ENCODE measurements around a stretch of chr5.

DNA sequence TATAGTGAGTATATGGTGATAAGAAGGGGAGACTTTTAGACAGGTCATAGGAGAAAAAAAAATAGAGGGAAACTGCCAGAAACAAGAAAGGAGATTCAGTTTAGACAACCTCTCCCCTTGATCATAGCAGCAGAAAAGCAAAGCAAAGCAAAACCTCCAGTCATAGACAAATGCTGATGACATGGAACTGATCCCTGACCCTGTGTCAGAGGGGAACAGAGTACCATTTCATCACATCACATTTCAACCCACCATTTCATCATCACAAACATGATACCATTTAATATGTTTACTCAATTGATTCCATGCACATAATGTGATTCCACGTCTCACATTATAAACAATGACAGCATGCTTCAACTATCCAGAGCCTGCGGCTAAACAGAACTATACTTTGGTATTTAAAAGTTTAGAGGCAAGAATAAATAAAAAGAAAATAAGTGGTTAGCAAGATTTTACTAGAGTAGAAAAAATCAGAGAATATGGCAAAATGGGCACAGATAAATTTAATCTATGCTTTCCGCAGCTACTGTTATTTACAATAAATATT is 28.8 kb upstream of the ACOT12 start:
- PRO-cap = no peak
- RAMPAGE, long total RNA, 2 experiments = no peak in any of the 2 experiments

DNA sequence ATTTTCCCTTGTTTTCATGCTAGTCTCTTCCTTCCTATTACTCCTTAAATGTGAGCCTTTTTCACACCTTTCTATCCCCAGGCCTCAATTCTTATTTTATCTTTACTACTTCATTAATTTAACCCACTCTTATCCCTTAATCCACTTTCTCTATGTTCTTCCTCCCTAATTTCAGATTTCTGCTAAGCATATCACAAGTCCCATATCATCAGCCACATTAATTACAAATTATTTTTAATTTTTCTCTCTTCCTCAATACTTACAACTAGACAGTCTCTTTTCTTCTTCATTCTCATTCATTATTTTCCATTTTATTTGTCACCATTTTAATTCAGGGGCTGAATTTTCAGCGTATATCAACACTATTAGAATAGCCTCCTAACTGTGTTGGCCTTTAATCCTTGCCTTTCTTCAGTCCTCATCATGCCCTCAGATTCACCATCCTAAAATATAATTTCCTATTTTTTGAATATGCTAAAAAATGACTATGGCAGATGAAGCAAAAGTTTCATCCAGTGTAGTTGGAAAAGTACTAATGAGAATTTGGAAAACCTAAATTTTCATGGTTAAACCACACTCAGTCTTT is 142.8 kb downstream of the SSBP2 start:
- PRO-cap = no peak
- RAMPAGE, long total RNA, 2 experiments = no peak in any of the 2 experiments

DNA sequence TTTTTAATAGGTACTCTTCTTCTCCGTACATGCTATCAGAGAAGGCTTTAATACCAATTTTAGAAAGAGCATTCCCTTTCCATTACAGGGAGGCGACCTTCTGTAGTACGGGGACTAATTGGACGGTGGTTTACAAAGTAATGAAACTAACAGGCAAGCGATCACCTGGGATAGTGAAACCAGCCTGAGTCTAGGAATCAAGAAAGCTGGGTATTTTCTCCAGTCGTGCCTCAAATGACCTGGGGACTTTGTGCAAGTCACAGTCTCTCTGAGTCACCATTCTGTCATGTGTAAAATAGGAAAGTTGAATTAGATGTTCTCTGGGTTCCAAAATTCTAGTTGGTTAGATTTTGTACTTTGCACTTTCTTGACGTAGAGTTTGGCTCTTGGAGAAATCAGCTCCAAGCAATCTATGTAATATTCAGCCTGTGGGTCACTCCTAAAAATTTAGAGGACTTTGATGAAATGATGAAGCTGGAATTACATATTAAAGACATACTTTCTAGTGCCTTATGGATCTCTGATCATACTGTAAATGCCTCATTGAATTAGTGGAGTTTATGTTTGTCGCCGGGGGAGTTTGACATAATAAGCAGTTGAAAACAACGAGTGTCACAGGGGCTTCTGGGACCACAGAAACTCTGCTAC is 22.8 kb upstream of the SSBP2 start:
- PRO-cap = no peak
- RAMPAGE, long total RNA, 2 experiments = no peak in any of the 2 experiments

DNA sequence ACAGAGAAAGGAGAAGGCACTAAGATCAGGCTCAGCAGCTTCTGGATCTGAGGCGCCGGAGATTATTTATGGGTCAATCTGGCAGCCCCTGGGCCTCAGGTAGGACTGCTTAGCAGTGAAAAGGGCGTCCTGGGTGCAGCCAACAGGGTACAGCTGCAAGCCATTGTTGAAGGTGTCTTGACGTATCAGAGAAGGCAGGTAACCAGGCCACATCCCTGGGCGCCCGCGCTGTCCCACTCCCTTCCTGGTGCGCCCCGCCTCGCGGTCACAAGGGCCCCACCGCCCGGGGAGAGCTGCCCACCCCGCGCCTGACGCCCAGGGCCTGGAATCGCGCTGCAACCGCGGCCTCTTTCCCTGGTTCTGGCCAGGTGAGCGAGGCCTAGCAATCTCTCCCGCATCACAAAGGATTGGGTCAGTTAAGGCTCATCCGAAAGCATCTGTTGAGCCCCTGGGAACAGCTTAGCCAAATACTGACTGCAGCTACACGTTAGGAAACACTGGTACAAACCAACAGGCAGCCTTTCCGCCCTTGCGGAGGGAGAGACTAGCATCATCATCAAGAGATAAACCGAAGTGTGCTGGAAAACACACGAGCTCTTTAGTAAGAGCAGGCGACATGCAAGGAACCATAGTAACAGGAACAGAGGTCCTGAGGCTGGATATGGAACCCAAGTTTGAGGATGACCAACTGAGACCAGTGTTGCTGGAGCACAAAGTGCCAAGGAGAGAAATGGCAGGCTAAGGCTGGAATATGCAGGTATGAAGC is 3.7 kb downstream of the RPS23 start:
- PRO-cap = no peak
- RAMPAGE, long total RNA, 2 experiments = no peak in any of the 2 experiments

DNA sequence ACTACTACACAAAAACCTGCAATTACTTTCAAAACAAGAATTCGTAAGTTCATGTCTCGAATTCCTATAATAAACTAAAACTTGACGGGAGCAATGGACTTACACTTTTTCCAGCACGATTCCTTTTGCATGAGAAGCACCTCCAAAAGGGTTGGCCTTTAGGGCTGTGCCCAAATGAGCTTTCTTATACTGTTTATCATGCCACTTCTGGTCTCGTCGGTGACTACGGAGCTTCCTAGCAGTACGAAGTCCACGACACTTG is 633 bp downstream of the RPS23 start:
- PRO-cap = no peak
- RAMPAGE, long total RNA, 2 experiments = no peak in any of the 2 experiments

DNA sequence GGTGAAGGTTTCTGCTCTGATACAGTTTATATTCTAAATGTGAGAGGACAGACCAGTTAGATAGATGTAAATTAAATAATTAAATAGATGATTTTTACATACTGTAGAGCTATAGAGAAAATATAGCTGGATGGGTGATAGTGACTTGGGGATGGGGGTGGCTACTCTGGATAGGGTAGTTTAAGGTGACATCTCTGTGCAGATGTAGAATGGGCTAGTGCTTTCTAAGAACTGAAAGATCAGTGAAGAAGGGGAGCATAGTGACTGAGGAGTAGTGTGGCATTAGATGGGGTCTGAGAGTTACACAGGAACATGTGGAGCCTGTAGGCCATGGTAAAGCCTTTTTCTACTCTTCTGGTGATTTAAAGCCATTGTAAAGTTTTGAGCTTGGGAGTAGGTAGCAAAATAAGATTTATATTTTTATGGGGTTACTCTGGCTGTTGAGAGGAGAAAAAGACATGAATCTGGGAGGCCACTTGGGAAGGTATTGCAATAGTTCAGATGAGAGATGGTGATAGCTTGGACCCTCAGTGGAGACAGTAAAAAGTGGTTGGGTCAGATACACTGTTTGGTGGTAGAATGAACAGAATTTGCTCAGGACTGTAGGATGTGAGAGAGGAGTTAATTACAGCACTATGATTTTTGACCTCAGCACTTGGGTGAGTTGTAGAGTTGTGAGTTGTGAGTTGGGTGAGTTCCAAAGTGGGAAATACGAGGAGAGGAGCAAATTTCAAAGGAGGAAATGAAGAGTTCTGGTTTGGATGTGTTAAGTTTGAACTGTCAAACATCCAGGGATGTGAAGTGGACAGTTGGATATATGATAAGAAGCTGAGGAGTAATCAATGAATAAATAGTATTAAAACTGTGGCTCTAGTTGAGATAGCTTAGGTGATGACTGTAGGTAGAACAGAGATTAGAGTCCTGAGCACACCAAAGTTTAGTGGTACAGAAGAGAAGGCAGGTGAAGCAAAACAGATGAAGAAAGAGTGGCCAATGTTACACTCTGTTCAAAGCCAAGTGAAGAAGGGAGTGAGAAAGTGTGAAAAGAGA is 1.6 kb upstream of the RPS23 start:
- PRO-cap = no peak
- RAMPAGE, long total RNA, 2 experiments = start-site peak on the plus strand in 1 of 2 experiments, centred at position 847 of the sequence, 8 reads per replicate

DNA sequence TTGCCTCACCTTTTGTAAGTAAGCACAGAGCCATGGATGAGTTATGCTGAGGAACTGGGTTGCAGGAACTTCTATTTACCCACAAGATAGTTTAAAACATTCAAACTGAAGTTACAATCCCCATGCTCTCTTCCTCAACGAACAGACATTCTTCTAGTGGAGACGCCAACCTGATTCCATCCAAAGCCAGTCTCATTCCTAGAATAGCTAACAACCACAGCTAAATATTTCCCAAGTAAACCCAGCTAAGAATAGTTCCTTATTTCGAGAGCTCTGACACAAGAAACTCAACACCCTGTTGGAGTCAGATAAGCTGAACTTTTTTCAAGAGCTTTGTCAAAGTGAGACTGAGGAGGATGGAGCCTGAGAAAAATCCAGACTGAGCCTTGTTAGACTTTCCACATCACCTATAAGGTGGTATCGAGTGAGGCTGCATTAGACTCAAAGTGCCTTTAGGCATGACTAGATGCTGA is 56.7 kb upstream of the RPS23 start:
- PRO-cap = no peak
- RAMPAGE, long total RNA, 2 experiments = no peak in any of the 2 experiments

GRCh38 chr5:83472375-83473370 is 1.1 kb downstream of the VCAN start:
- PRO-cap = no peak
- RAMPAGE, long total RNA, 2 experiments = no peak in any of the 2 experiments

DNA sequence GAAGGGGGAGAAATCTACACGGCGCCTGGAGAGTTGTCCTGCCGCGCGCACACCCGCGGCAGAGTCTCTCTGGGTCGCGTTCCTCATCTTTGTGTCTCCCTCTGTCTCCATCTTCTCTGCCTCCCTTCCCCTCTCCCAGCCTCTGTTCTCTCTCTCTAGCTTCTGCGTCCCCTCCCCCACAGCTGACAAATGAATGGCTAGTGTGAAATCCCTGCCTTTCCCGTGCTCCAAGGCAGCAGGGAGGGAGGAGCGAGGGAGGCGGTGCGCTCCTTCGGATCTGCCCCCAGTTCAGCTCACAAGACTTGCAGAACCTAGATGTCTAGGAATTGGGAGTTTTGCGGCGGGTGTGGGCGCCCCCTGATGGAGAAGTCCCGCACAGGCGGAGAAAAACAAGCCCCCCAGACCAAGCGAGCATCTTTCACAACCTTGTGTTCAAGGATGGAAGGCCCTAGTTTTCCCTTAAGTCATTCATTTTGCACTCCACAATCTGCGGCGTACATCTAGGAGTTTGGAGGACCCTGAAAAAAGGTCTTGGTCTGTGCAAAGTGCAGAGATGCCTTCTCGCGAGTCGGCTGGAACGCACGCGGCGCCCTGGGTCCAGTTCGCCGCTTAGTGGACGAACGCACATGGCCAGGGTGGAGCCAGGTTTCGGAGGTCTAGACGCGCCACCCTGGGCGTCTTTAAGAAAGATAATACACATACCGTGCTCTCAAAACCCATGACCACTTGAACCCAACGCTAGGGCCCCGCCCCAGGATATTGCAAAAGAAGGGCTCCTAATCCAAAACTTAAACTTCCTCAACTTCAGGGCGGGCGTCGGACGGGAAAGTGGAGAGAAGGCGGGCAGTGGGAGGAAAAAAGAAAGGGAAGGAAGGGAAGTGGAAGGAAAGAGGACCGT is 2.1 kb downstream of the VCAN start:
- PRO-cap = bidirectional peak, plus-strand start at position 429 of the sequence, minus-strand start at position 184 of the sequence; unidirectional peak, plus-strand start at position 807 of the sequence
- RAMPAGE, long total RNA, 2 experiments = no peak in any of the 2 experiments

DNA sequence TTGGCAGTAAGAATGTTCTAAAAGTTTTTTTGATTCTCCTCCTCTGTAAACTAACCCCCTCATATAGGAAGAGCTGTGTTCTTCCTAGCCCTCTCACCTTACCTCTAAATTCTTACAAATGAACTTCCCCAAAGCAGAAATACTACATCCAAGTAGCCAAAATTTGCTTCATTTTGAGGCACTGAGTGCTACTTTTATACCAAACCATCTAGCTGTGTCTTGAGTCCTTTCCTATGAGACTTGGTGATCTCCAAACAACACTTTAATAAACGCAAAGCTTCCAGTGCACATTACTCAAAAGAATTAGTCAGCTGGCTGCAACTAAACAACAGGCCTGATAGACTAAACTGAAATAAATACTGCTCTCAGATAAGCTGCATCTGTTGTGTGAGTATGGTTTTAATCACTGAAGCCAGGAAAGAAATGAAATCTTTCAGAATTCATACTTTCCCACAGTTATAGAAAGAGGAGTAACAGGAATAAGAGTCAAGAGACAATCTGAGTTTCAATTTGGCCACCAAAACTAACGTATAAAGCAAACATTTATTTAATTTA is 80.3 kb downstream of the VCAN start:
- PRO-cap = no peak
- RAMPAGE, long total RNA, 2 experiments = no peak in any of the 2 experiments

DNA sequence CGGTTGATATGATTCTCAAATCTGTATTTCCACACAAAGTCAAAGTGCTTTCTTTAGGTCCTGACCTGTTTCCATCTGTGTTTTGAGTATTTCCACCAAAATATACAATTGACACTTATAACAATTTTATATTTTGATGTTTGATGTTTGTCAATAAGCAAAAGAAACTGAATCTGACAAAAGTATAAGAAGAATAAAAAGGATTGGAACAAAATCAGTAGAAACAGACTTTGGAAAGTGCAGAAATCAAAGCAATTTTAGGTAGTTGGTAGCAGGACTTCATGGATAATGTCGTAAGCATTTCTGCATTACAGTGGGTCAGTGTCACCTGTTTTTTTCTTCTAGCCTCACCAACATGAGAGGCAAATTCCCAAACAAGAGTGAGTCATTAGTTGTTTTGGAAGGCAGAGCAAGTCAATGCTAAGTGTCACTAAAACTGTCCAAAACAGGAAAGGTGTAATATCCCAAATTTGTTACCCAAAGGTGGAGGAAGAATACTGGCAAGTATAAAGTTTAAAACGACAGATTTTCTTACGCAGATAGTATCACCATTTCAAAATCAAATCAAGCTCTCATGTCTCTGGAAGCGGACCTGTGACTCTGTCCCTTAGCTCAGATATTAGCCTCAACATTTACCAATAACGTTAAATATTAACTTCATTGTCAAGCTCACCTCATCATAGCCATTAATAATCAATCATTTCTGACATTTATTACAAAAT is 901.4 kb upstream of the COX7C start:
- PRO-cap = no peak
- RAMPAGE, long total RNA, 2 experiments = no peak in any of the 2 experiments

- PRO-cap = no peak
- RAMPAGE, long total RNA, 2 experiments = no peak in any of the 2 experiments
Measured at GRCh38 chr5:86622161-86623388, 4.8 kb downstream of the COX7C start.

GRCh38 chr5:87340198-87341156 is 72.3 kb downstream of the CCNH start:
- PRO-cap = bidirectional peak, plus-strand start at chr5:87340971, minus-strand start at chr5:87340691
- RAMPAGE, long total RNA, 2 experiments = no peak in any of the 2 experiments

- PRO-cap = no peak
- RAMPAGE, long total RNA, 2 experiments = no peak in any of the 2 experiments
Measured at GRCh38 chr5:87385856-87386270, 26.9 kb downstream of the CCNH start.

- PRO-cap = no peak
- RAMPAGE, long total RNA, 2 experiments = no peak in any of the 2 experiments
Measured at GRCh38 chr5:87770391-87771144, 357.8 kb upstream of the CCNH start.

- PRO-cap = no peak
- RAMPAGE, long total RNA, 2 experiments = no peak in any of the 2 experiments
Measured at GRCh38 chr5:88141679-88142007, 127.0 kb downstream of the TMEM161B start.

- PRO-cap = no peak
- RAMPAGE, long total RNA, 2 experiments = no peak in any of the 2 experiments
Measured at GRCh38 chr5:88778602-88779054, 104.4 kb downstream of the MEF2C start.

DNA sequence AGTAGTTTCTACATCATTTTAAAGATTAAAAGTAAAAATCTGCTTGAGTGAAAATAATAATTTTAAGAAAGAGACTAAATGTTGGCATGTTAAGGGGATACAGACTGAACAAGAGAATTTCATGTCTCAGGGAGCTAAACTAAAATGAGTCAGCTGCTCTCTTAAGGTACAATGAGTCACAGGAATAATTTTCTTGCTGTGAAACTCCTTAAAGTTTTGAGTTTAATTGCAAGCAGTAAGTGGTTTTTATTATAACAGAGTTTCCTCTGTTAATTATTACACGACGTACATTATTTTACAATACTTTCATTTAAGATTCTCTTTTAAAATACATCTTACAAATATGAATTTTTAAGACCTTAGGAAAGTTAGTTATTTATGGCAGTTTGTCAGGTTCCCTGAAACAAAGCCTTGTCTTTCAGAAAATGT is 97.6 kb downstream of the MEF2C start:
- PRO-cap = no peak
- RAMPAGE, long total RNA, 2 experiments = no peak in any of the 2 experiments

DNA sequence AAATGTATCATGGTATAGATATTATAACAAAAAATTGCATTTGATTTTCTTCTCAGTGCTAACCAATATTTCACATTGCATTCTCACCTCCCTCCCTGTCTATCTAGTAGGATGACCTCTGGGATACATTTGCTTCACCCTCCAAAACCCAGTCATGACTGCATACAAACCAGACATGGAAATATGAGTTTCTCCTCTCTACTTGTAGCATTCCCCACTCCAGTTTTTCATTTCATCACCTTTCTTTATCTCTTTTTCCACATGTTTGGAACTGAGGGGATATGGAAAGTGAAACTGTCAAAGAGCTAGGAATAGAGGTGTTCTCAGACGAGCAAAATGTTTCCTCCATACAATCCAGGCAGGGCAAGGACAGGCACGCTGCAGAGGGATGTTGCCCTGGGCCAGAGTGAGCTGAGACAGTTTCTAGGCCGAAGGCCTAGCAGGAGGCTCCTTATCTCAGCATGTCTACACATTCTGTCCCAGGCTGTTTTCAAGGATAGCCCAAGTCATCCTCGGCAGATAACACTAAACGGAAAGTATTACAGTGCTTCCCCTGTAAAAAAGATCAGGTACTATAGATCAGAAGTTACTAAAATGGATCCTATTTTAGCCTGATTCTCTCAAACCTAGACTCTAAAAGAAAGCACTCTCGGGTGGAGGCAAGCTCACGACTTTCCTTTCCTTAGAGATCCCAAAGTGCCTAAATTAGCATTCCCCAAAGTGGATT is 46.6 kb downstream of the MEF2C start:
- PRO-cap = unidirectional peak, plus-strand start at position 348 of the sequence; unidirectional peak, plus-strand start at position 419 of the sequence
- RAMPAGE, long total RNA, 2 experiments = no peak in any of the 2 experiments

DNA sequence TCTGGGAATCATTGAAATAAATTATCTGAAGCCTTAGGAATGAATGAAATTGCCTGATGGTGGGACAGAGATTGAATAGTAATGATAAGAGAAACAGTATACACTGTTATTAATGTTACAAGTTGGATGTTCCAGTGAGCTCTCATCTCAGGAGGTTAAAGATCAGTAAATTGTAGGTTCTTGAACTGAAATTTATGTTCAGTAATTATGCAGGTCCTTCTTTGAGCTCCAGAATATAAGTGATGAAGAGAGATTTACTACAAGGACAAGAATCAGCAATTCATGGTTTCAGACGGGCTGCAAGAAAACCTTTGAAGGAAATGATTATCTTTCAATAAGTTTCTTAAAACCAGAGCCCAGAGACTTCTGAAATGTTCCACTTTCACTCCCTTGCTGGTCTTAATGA is 505.7 kb upstream of the MEF2C start:
- PRO-cap = unidirectional peak, plus-strand start at position 291 of the sequence
- RAMPAGE, long total RNA, 2 experiments = no peak in any of the 2 experiments